Measurements from ENCODE around the genes RIMS4 and SPINT3.

DNA sequence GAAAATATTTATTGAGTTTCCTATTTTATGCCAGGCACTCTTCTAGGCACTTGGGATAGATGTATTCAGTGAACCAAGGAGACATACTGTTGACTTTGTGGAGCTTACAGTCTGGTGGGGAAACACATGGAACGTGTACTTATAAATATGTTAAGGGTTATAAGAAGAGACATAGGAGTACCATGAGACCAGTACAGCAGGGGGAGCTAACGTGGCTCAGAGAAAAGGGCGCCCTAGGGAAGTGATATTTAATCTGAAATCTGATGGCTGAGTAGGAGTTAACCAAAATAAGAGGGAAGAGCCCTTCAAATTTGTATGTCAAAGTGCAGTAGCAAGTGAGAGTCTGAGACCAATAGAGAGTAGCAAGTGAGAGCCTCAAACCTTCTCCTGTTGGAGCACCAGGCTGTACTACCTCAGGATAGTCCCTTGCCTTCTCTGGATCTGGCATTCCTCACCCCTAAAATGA is 6.1 kb upstream of the PKIG start:
- PRO-cap, 2 experiments: no peak in any of the 2 experiments
- RAMPAGE, long total RNA, 5 experiments: no peak in any of the 5 experiments

GRCh38 chr20:44585994-44586856 is 3.8 kb downstream of the PKIG start:
- PRO-cap, 2 experiments: no peak in any of the 2 experiments
- RAMPAGE, long total RNA, 5 experiments: no peak in any of the 5 experiments

DNA sequence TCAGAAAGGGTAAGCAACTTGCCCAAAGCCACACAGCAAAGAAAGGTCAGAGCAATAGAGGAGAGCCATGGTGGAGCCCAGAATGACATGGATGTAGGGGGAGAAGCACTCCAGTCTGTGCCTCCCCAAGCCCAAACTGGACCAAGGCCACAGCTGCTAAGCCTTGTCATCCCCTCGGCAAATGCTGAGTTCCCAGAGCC is 857 bp downstream of the CCN5 start:
- PRO-cap, 2 experiments: no peak in any of the 2 experiments
- RAMPAGE, long total RNA, 5 experiments: no peak in any of the 5 experiments

GRCh38 chr20:44734929-44735446 is 10.7 kb upstream of the KCNK15 start:
- PRO-cap, 2 experiments: peak in 1 of 2 experiments; most common minus-strand start chr20:44735122 (in 1)
- RAMPAGE, long total RNA, 5 experiments: no peak in any of the 5 experiments

DNA sequence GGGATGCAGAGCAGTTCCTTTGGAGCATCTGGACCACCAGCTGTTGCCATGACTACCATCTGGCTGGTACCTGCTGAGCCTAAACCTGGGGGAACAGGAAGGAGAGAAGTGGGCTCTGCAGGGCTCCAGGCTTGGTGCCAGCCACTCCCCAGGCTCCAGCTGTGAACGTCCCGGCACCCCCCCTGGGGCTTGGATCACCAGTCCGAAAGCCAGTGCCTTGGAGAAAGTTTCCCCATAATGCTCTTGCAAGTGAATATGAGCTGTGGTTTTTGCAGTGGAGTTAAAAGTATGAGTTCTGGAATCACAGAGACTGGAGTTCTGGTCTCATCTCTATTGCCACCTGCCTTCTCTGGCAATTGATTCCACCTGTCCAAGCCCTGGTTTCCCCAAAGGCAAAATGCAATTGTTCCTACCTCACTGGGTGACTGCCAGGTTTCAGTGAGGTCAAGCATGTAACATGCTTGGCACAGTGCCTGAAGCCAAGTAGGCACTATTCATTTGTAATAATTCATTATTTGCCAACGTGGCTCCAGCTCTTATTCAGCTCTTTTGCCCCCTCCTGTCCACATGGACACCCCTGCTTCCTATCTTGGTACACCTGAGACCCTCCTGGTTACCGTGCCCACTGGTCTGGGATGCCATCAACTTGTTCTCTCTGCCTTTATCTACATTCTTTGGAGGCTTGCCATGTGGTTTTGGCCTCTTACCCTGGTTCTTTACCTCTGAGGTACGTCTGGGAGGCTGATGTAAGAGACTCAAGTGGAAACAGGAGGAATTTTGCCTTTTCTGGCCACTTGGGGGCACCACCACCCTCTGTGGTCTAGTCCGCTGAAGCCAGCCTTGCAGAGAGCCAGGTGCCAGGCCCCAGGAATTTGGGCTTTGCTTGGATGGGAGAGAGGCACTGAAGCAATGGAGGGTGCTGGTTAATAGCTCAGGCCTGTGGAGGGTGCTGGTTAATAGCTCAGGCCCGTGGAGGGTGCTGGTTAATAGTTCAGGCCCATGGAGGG is 1.5 kb downstream of the KCNK15 start:
- PRO-cap, 2 experiments: peak in 2 of 2 experiments; most common plus-strand start position 283 of the sequence (in 1); most common minus-strand start position 351 of the sequence (in 2)
- RAMPAGE, long total RNA, 5 experiments: no peak in any of the 5 experiments

DNA sequence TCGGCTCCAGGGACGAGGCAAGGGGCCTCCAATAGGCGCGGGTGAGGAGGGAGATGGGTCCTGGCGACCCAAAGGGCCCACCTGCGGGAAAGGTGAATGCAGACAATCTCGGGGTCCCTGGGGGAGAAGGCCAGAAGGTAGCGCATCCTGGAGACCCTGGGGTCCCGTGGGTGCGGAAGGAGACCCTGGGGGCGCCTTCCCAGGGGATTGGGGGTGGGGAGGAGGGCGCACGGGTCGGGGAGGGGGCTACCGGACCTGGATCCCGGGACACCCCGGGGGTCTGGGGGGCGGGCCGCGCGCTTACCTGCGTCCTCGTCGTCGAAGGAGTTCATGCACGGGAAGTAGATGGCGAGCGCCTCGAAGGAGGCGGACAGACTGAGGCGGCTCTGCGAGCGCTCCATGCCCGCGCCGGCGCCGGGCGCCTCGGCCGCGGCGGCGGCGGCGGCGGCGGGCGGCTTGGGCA is 444 bp downstream of the RIMS4 start:
- PRO-cap, 2 experiments: no peak in any of the 2 experiments
- RAMPAGE, long total RNA, 5 experiments: no peak in any of the 5 experiments

GRCh38 chr20:44810334-44810934 is at the start of gene RIMS4:
Gene RIMS4 (minus strand): TSS chr20:44810546.
- PRO-cap, 2 experiments: peak in 2 of 2 experiments; most common plus-strand start chr20:44810687 (in 1); most common minus-strand start chr20:44810489 (in 2)
- RAMPAGE, long total RNA, 5 experiments: no peak in any of the 5 experiments

GRCh38 chr20:45253259-45253671 is 1.1 kb downstream of the SLPI start:
- PRO-cap, 2 experiments: no peak in any of the 2 experiments
- RAMPAGE, long total RNA, 5 experiments: no peak in any of the 5 experiments

DNA sequence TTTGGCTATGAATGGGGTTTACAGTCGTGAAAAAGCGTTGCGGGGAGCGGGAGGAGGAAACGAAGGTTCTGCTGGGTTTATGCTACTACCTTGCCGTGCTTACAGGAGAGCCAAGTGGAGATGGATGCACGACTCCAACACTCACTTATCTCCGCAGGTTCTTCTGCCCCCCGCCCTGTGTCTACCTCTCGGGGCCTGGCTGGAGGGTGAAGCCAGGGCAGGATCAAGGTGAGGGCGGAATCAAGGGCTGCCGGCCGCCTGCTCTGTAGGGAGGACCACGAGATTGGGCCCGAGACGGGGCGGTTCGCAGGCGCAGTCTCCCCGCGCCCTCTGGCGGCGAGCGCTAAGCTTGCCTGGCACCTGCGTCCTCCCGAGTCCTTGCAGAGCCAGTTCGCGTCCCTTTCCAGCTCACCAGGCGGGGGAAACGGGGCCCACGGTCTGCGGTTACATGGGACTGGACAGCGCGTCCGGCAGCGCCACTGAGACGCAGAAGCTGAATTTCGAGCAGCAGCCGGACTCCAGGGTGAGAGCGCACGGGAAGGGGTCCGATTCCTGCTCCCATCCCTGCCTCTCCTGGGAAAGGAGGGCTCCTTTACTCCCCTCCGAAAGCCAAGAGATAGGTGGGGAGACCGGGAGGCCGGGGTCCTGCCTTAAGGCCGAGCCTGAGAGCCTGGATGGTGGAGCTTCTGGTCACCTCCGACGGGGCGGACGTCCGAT is 3.5 kb upstream of the MATN4 start:
- PRO-cap, 2 experiments: no peak in any of the 2 experiments
- RAMPAGE, long total RNA, 5 experiments: no peak in any of the 5 experiments

- PRO-cap, 2 experiments: peak in 1 of 2 experiments; most common plus-strand start chr20:45347463 (in 1); most common minus-strand start chr20:45347664 (in 1)
- RAMPAGE, long total RNA, 5 experiments: no peak in any of the 5 experiments
These were observed 607 bp downstream of the SDC4 start for GRCh38 chr20:45347372-45348261.

DNA sequence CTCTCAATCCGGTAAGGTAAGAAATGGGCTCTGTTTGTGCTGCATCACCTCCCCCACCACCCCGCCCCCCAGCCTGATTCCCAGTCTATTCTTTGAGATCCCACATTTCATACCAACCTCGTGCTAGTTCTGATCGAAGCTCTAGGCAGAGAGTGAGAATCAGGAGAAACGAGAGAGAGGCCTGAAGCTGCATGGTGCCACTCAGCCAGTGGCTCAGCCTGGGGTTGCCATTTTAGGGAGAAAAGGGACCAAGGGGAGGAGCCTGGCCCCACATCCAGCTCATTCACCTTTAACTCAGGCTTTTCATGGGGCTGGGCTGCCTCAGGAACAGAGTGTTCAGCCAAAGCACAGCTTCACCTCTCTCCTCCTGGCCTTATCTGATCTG is at the start of gene SPINT3:
TSS of gene SPINT3 (minus strand) at position 207 of the 385 bp plus-strand sequence.
- PRO-cap, 2 experiments: no peak in any of the 2 experiments
- RAMPAGE, long total RNA, 5 experiments: no peak in any of the 5 experiments

GRCh38 chr20:45782771-45783570 is 8.7 kb downstream of the WFDC3 start:
- PRO-cap, 2 experiments: no peak in any of the 2 experiments
- RAMPAGE, long total RNA, 5 experiments: no peak in any of the 5 experiments

DNA sequence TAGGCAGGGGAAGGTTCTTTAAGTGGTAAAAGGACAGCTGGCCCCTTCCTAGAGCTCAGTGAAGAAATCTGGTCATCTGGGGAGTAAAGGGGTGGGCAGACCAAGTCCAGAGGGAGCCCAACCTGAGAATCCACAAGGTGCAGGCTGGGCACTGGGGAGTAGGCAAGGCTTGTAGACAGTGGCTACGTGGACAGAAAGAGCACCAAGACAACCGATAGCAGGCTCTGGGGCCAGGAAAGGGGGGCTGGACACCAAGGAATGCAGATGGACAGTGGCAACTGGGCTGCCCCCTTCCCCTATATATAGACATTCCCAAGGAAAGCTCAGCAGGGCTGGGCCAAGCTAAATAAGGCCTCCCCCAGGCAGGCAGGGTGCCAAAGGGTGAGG is 1.4 kb upstream of the TNNC2 start:
- PRO-cap, 2 experiments: no peak in any of the 2 experiments
- RAMPAGE, long total RNA, 5 experiments: no peak in any of the 5 experiments

GRCh38 chr20:45840550-45841233 is 7.1 kb downstream of the SNX21 start:
- PRO-cap, 2 experiments: no peak in any of the 2 experiments
- RAMPAGE, long total RNA, 5 experiments: no peak in any of the 5 experiments

GRCh38 chr20:45842020-45842779 is 8.6 kb downstream of the SNX21 start:
- PRO-cap, 2 experiments: no peak in any of the 2 experiments
- RAMPAGE, long total RNA, 5 experiments: no peak in any of the 5 experiments

- PRO-cap, 2 experiments: no peak in any of the 2 experiments
- RAMPAGE, long total RNA, 5 experiments: no peak in any of the 5 experiments
These were observed 6.5 kb downstream of the CTSA start for GRCh38 chr20:45897519-45898170.

DNA sequence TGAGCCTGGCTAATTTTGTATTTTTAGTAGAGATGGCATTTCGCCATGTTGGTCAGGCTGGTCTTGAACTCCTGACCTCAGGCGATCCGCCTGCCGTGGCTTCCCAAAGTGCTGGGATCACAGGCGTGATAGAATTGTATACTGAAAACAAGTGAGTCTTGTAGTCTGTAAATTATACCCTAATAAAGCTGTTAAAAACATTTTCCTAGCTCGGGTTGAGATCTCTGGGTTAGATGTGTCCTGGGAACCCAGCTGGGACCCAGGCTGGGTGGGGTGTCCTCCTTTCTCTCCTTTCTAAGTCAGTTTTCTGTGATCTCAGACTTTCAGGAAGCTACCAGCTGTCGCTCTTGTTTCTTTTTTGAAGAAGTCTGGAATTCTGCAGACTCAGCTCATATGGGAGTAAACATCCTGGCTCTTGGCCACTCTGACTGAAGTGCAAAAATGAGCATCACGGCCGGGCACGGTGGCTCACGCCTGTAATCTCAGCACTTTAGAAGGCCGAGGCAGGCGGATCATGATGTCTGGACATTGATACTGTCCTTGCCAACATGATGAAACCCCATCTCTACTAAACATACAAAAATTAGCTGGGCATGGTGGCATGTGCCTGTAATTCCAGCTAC is 10.0 kb upstream of the PCIF1 start:
- PRO-cap, 2 experiments: peak in 1 of 2 experiments; most common plus-strand start position 422 of the sequence (in 1); most common minus-strand start position 296 of the sequence (in 1)
- RAMPAGE, long total RNA, 5 experiments: no peak in any of the 5 experiments

- PRO-cap, 2 experiments: peak in 2 of 2 experiments; most common plus-strand start chr20:45933913 (in 2); most common minus-strand start chr20:45933788 (in 2)
- RAMPAGE, long total RNA, 5 experiments: no peak in any of the 5 experiments
These were observed 687 bp upstream of the PCIF1 start for GRCh38 chr20:45933504-45934488.

GRCh38 chr20:45967639-45968240 is 4.3 kb downstream of the ZNF335 start:
- PRO-cap, 2 experiments: no peak in any of the 2 experiments
- RAMPAGE, long total RNA, 5 experiments: no peak in any of the 5 experiments

- PRO-cap, 2 experiments: no peak in any of the 2 experiments
- RAMPAGE, long total RNA, 5 experiments: no peak in any of the 5 experiments
These were observed 3.4 kb downstream of the MMP9 start for GRCh38 chr20:46011890-46012640.